Body of pancreas (tissue), 2 donors: ENCODE measurements around the genes PLAC8 and SLC10A6.

DNA sequence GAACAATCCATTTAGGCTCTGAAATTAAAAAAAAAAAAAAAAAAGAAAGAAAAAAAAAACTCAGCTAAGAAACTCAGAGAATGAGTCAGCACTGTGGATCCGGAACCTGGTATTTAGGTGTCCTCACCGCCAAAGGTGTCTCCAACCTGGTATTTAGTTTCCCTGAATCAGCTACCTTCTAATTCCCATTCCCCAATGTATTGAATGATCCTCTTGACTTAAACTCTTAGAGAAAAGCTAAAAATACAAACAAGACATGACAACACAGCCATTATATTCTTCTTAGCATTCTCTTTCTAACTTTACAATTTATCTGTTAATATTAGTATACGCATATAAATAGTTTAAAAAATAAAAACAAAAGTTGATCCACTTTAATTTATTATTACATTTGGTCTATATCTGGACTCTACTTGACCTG lies 150.4 kb upstream of the RASGEF1B start:
- PRO-cap: no peak
- RAMPAGE, long total RNA, 2 experiments: no peak in any of the 2 experiments

GRCh38 chr4:82355024-82355474 lies 18.7 kb downstream of the HNRNPD start:
- PRO-cap: no peak
- RAMPAGE, long total RNA, 2 experiments: no peak in any of the 2 experiments

DNA sequence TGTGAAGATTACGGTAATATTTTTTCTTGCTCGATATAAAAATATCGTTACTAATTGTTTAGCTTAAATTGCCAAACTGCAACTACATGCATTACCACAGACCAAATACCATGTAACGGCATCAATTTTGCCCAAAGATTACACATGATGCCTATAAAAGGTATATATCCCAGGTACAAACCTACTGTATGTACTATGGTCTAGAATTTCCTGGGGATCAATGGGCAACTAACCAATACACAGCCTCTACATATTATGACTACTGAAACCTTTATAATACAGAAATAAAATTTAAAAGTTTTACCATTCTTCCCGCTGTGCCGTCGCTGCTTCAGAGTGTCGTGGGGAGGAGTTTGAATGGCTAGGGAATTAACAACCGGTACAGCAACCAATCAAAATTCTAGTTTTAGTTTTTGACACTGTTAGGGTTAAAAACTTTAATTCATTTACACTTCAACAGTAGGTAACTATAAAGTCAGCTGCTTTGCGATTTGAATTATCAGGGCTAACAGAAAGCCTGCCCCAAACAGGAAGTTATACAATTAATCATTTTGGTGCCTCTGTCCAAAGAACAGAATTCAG lies 2.5 kb downstream of the HNRNPD start:
- PRO-cap: no peak
- RAMPAGE, long total RNA, 2 experiments: no peak in any of the 2 experiments

DNA sequence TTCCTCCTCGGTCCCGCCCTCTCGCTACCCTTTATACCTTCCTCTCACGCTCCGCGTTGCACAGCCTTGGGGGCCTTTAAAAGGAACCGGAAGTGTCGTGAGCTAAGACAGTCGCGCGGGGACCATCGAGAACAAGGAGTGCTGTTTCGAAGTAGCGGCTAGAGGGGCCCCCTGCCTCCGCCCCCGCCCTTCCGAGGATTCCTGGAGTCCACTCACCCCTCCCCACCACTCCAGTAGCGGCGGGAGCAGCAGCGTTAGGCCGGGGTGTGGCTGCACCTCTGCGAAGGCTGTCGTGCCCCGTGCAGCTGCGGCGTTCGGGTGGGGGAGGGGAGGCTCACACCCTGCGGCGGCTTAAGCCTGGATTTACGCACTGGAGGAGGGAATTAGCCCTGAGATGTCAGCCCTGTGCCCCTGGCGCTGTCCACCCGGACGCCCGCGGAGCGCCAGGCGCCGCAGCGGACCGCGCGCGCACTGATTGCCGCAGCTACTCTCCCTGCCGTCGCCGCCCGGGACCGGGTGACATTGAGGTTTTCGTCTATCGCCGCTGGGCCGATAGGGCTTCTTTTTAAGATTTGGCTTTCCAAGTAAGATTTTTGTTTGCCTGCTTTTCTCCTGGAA lies 400 bp upstream of the HNRNPD start:
- PRO-cap: bidirectional peak, plus-strand start at position 105 of the sequence, minus-strand start outside the sequence; bidirectional peak, plus-strand start at position 233 of the sequence, minus-strand start at position 280 of the sequence; bidirectional peak, plus-strand start at position 392 of the sequence, minus-strand start at position 473 of the sequence
- RAMPAGE, long total RNA, 2 experiments: start-site peak on the plus strand in 1 of 2 experiments, centred at position 253 of the sequence, 9 reads per replicate

GRCh38 chr4:83013556-83013882 lies 2.9 kb upstream of the LIN54 start:
- PRO-cap: unidirectional peak, plus-strand start at chr4:83013674
- RAMPAGE, long total RNA, 2 experiments: no peak in any of the 2 experiments

- PRO-cap: no peak
- RAMPAGE, long total RNA, 2 experiments: no peak in any of the 2 experiments
These were observed 30.5 kb downstream of the PLAC8 start for GRCh38 chr4:83083728-83084797.

DNA sequence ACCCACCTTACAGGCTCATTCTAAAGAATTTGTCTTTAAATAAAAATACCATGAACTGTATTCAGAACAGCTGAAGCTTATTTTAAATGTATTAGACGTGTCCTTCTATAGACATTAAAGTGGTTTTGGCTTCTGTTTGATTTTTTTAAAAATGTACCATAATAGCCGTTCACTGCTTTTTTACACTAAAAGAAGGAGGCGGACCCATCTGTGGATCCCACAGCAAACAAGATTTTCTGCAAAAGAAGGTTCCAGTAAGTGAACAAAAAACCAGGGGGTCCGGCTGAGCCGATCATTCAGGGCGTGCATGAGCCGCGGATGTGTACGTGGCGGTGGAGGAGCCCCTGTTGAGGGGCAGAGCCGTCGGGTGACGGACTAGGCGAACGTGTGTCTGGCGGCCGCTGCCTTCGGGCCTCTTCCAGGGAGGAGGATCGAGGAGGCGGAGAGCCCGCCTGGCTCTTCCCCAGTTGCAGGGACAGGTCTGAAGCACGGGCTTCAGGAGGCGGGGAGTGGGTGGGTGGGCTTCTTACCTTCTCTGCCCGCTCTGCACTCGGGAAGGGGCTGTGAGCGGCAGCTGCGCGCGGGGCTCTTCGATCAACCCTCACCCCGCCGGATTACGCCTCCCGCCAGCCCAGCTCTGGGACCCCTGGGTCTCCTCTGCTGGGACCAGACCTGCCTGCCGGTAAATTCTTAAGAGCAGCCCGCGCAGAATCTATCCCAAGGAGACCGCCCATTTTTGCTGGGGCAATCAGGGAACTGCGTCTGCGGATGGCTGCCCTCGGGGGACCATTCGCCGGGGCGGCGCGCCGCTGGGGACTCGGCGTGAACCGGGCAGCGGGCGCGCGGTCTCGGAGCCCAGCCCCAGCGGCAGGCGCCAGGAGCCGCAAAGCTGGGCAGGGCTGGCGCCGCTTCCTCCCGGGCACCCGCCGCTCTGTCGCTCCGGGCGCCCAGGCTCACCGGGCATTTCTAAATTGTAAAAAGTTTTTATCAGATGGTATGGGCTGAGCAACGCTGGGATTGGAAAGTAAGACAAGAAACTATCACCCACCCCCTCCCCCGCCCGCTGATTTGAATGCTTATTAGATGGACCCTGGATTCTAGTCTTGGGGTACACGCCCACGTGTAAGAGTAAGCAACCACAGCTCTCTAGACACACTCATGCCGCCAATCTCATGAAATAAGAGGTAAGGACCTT lies 4.9 kb downstream of the PLAC8 start:
- PRO-cap: bidirectional peak, plus-strand start at position 789 of the sequence, minus-strand start at position 933 of the sequence
- RAMPAGE, long total RNA, 2 experiments: no peak in any of the 2 experiments

- PRO-cap: no peak
- RAMPAGE, long total RNA, 2 experiments: no peak in any of the 2 experiments
These were observed 2.3 kb downstream of the PLAC8 start for GRCh38 chr4:83111964-83112833.

- PRO-cap: no peak
- RAMPAGE, long total RNA, 2 experiments: start-site peak on the minus strand in 1 of 2 experiments, at chr4:83114725-83114754 at its widest, 25 reads per replicate
These were observed at the start of gene PLAC8 for GRCh38 chr4:83114463-83115131. PLAC8 (minus strand) TSS chr4:83114729.

DNA sequence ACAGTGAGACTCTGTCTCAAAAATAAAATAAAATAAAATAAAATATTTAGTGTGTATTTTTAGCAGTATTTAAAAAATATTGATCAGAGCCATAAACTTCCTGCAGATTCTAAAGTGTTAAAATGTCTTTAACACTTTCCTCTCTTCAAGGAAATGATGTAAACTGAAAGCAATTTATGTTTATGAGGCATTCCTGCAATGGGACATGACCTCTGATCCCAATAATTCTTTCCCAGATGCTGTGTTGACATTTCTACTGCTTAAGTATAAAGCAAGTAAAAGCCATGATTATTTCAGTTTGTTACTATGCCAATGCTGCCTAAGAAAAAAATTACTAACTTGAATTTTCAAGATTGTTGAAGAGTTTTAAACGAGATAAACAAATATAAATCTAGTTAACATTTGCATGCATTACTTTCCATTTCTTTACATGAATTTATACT lies 29.0 kb downstream of the COQ2 start:
- PRO-cap: no peak
- RAMPAGE, long total RNA, 2 experiments: no peak in any of the 2 experiments

- PRO-cap: no peak
- RAMPAGE, long total RNA, 2 experiments: no peak in any of the 2 experiments
These were observed 489 bp upstream of the COQ2 start for GRCh38 chr4:83284967-83285607.

GRCh38 chr4:83361664-83362201 lies 27.1 kb upstream of the HPSE start:
- PRO-cap: no peak
- RAMPAGE, long total RNA, 2 experiments: no peak in any of the 2 experiments

DNA sequence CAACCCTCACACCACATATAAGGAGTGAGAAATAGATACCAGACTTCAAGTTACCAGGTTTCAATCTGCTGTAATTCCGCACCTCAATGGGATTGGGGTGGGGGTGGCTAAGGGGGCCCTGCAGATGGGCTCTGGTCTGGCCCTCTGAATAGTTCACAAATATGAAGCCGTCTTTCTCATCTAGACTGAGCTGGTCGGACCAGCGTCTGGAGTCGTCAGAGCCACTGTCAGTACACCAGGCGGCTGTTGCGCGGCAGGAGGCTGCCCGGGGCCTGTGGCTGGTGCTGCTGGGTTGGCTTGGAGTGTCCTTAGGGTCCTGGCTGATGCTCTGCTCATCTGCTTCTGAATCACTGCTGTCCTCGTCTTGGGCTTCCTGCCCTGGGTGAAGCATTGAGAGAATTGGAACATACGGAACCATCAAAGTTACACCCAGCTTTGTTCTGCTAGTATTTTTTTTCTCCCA lies 96.0 kb downstream of the CDS1 start:
- PRO-cap: no peak
- RAMPAGE, long total RNA, 2 experiments: no peak in any of the 2 experiments

- PRO-cap: no peak
- RAMPAGE, long total RNA, 2 experiments: start-site peak on the minus strand in 1 of 2 experiments, at chr4:84727276-84727659 at its widest, 12 reads per replicate
These were observed 144.4 kb downstream of the CDS1 start for GRCh38 chr4:84727141-84727860.

GRCh38 chr4:85659588-85660082 lies 184.7 kb downstream of the ARHGAP24 start:
- PRO-cap: no peak
- RAMPAGE, long total RNA, 2 experiments: no peak in any of the 2 experiments

DNA sequence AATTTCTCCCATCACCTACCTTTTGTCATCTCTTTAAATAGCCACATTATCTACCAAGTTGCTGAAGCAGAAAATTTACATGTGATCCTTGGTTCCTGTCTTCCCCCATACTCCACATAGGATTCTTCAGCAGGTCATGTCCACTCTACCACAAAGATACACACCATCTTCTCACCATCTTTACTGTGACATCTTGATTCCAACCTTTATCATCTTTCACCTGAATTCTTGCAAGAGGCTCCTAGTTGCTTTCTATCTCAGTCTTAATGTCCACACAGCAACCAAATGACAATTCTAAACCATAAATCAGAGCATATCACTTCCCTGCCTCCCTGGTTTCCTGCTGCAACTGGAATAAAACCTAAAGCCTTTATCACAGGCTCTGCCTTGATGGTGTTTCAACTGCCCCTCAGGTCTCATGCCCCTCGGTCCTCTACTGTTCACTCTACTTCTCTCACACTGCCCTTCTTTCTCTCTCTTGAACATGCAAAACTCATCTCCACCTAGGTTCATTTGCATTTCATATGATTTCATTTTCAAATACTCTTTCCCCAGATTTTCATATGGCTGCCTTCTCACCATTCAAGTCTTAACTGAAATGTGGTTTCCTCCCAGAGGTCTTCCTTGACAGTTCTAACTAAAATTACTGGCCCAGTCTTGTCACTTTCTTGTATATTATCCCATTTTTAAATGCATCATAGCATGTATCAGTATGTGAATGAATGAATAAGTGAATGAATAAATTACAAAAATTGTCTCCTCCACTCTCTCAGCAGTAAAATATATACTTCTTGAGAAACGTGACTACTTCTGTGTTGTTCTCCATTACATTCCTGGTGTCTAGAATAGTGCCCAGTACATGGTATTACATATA lies 91.5 kb downstream of the MAPK10 start:
- PRO-cap: no peak
- RAMPAGE, long total RNA, 2 experiments: no peak in any of the 2 experiments

DNA sequence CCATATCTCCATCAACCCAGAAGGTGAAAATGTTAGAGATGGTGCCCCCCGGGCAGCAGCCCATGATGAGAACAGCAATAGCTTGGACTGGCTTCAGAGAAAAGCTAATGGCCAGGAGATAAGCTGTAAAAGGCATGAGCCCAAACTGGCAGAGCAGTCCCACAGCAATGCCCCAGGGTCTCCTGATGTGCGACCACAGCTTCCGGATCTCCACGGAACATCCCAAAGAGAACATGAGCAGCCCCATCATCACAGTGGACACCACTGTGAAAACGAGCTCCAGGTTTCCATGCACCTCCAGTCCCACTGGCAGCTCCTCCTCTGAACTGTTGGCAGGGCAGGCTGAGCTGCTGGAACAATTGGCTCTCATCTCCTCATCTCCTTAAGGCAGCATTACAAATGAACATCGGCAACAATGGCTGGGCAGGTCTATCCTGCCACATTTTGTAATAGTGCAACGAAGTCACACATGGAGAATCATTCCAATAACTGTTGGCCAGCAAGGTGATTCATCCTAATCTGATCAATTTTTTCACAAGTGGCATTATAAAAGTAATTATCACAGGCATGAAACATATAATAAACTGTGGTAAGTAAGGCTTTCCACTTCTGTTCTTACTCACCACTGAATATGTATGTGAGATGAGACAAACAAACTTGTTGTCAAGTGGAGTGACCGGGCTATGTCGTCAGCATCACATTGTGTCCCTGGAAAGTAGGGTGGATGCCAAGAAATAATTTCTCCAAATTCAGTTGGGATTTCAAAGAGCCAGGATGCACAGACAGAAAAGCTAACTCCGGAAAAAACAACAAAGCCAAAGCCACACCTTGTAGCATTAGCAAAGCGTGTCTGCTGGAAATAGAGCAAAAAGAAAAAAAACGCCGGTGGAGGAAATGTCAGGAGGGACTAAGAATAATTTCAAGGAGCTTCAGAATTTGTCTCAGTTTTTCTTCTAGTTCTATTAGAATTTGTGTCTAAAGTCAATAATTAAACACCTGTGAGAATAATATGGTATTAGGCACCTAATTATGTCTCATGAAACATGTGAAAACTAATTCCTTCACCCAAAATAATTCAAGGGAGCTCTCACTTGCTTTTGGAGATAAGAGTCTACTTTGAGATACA lies at the start of gene SLC10A6:
TSS of gene SLC10A6 (minus strand) at position 639 of the 1,126 bp plus-strand sequence.
- PRO-cap: no peak
- RAMPAGE, long total RNA, 2 experiments: no peak in any of the 2 experiments

DNA sequence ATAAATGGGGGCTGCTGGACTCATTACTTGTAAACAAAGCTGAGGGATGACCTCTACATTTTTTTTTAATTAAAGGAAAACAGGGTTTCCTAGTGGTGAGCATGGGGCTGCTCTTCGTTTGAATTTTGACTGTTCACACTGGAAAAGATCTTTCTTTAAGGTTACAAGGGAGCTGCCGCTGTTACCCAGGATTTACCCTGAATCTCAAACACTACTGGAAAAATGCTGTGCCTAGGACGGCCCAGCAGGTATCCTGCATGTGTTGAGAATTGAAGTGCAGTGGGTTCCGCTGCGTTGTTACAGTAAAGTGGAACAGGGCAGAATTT lies 25.2 kb downstream of the AFF1 start:
- PRO-cap: no peak
- RAMPAGE, long total RNA, 2 experiments: start-site peak on the plus strand in 1 of 2 experiments, centred at position 129 of the sequence, 8 reads per replicate

DNA sequence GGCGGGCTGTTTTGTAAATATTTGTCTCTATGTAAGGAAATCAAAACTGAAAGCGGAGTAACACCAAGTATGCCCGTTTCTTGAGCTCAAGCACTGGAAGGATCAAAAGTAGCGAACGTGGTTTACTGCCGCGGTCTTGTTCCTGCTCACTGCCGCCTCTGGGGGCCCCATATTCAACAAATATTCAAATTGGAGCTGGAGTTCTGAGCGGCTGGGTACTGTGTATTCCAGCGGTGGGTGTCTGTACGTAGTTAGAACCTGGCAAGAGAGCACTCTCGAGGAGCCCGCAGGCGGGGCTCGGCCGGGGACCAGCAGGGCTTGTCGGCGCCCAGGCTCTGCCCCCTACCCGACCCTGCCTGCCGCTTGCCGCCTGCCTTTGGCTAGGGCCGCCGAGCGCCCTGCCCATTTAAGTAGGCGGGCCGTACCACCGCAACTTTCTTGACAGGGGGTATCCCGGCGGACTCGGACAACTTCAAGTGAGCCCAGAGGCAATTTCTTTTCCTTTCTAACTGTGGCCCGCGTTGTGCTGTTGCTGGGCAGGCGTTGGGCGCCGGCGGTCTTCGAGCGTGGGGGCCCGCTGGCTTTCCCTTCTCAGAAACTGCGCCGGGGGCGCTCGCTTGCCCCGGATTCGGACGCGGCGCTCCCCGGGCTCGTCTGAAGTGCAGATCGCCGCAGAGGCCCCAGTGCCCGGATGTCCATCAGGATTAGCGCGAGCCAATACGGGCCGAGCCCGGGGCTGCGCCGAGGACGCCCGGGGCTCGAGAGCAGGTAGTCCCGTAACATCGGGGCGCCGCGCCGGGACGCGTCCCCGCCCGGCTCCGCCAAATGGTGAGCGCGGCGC lies 71.9 kb downstream of the AFF1 start:
- PRO-cap: bidirectional peak, plus-strand start at position 529 of the sequence, minus-strand start at position 378 of the sequence; bidirectional peak, plus-strand start at position 744 of the sequence, minus-strand start at position 656 of the sequence
- RAMPAGE, long total RNA, 2 experiments: start-site peak on the plus strand in 1 of 2 experiments, centred at positions 531 to 740 of the sequence, 12 to 75 reads per replicate

DNA sequence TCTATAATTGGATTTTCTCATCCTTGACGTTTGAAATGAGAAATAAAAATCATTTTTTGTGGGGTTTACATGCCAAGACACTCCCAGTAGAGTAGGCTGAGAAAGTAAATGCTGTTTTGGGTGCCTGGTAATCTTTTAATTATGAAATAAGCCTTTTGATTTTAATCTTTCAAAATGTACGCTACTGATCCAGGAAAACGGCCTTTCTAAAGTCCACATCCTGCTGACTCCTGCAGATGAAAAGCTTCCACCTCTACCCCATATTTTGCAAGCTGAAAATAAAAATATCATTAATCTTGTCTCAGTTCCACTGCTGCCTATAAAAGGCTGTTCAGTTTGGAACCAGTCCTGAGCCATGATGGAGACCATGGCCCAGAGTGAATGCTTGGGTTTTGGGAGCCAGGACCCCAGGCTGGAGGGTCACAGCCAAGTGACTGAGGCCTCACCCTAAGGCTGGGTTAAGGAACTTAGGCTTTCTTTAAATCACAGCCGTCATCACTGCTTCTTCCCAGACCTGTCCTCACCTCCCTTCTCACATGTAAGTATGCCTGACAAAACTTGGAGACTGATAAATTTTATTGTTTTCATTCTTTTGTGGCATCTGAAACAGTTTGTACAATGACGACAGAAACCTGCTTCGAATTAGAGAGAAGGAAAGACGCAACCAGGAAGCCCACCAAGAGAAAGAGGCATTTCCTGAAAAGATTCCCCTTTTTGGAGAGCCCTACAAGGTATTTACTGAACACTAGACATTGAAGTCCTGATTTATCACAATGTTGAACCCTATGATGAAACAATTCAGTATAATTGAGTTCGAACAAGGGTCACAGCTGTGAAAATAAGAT lies 111.0 kb downstream of the AFF1 start:
- PRO-cap: no peak
- RAMPAGE, long total RNA, 2 experiments: no peak in any of the 2 experiments